Measurements from ENCODE around the genes CASP8 and ABI2.

DNA sequence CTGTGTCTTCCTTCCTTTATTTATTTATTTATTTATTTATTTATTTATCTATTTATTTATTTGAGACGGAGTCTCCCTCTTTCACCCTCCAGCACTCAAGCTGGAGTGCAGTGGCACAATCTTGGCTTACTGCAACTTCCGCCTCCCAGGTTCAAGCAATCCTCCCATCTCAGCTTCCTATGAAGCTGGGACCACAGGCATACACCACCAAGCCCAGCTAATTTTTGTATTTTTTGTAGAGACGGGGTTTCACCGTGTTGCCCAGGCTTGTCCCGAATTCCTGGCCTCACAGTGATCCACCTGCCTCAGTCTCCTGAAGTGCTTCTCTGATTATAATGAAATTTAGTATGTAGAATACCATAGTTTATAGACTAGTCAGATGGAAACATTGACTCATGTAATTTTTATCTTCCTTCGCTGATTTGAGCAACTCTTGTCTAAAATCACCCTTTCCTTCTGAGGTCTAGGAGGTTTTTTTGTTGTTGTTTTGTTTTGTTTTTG is 951 bp downstream of the CASP10 start:
- PRO-cap, result unidirectional peak, minus-strand start at position 107 of the sequence

DNA sequence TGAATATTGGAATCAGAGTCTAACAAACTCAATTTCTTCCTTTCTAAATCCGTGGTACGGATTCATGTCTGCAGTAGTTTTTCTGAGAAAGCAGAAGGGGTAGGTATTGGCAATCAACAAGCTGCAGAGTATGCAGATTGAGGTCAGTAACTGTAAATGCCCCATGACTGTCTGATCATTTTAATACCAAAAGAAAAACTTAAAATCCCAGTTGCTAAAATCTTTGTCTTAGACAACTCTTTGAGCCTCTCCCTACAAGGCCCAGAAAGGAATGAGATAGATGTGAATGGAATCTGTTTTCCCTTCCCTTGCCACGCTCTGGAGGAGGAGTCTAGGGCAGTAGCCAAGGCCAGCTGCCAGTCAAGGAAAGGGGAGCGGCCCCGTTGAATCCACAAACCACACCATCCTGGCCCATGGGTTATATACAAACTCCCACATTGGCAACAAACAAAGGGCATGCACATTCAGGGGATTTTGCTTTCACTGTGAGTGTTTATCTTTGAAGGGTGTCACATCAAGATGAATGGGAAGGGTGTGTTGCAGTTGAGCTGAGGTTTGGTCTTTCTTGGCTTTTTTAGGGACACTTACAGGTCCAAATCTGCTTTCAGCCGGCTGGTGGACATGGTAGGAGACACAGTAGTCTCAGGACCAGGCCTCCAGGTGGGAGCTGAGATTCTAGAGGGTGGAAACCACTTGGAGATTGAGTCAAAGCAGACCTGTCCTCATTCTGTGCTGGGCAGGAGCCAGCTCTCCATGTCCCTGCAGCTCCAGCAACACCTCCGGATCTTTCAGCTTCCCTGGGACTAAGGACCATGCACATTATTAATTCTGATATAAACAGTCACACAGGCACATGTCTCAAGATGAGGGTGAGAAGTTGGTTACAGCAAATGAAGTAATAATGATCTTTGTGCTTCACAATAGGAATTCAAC is 5.9 kb upstream of the CASP8 start:
- PRO-cap, result no peak

- PRO-cap, result bidirectional peak, plus-strand start at chr2:201260563, minus-strand start at chr2:201260473
These were observed at the start of gene CASP8 for GRCh38 chr2:201260337-201260897. CASP8 (plus strand) TSS chr2:201260536.

- PRO-cap, result no peak
These were observed 1.6 kb downstream of the CASP8 start for GRCh38 chr2:201261980-201262301.

DNA sequence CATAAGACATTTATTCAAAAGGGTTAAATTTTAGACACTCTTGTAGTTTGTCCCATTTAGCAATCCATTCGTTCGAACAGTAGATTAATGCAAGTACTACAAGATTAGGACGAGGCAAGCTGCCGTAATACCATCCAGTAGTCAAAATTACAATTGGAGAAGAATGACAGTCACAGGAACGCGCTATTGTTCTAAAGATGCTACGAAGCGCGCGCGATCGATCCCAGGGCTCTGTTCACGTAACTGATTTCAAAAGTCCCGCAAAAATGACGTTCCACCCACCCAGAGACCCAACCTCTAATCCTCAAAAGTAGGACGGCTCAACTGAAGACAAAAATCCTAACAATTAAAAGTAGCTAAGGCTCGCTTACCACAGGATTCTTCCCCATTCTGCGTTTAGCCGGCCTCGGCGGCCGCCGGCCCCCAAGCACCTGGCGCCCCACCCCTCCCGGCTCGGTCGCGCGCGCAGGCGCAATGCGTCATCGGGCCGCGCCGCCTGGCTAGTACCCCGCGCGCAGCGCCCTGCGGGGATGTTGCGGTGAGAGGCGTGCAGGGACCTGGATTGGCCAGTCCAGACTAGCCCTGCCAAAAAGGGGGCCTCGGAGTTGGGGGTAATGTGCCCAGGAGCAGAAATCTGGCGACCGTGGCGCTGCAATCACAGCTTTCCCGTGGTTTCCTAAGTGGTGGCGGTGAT is 918 bp downstream of the TMEM237 start:
- PRO-cap, result bidirectional peak, plus-strand start at position 511 of the sequence, minus-strand start at position 447 of the sequence

- PRO-cap, result no peak
These were observed 74.8 kb downstream of the CDK15 start for GRCh38 chr2:201881130-201881449.

DNA sequence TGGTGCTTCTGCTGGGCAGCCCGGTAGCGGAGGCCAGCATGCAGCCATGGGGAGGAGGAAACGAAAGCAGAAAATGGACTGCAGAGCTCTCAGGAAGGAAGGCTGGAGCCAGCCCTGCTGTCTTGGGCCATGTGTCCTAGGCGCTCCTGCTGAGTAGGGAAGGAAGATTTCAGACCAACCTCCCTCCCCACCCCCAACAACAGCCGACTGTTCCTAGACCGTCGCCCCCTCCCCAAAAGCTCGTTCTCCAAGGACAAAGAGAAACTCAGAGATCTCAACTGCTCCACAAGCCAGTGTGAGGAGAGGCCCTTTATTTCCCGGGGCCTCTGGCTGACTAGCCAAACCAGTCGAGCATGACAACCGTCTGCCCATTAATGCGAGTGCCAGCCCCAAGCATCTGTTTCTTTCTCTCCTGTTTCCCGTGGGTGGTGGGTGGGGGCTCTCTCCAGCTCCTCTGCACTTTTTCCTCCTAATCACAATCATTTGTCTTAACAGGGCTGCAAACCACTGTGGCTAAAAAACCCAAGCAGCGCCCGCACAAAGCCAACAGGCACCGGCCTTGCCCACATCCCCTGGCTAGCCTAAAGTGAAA is 66.7 kb upstream of the FZD7 start:
- PRO-cap, result no peak

DNA sequence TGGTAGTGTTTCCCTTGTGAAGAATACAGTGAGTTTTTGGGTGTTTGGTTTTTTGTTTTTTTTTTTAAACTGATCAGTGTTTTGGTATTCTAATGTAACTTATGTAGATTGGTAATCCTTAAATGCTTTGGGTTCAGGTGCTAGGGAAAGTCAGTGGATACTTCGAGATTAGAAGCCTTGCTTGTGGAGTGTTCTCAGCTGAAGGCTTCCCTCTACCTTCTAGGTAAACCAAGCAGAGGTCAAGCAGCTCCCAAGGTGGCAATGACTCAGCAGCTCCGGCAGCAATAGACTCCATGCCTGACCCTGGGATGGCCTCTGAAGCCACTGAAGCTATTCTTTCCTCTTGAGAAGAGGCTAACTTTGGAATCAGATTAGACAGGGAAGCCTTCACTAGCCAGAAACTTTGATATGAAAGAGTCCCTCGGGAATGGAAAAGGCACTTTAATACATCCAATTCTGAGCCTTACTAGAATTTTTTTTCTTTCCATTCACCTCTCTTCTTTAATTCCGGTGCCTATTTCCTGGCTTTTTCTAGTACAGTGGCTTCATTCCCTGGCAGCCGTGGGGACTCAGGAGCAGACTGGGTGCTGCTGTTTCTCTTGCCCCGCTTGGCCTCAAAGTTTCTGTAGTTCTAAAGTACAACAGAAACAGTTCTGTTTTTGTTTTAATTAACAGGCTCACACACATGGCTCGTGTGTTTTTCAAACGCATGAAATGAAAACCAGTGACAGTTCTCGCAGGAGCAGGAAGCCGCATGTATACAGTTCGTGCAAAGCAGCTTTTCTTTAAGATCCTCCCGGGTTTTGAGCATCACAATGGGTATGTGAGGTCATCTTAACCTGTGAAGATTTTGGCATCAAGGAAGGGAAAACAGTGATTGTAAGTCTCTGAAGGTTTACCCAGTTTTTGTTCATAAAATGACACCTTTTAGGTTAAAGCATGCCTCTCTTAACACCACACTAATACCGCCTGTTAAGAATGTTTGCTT is 5.5 kb downstream of the FZD7 start:
- PRO-cap, result bidirectional peak, plus-strand start at position 294 of the sequence, minus-strand start at position 214 of the sequence; unidirectional peak, plus-strand start at position 730 of the sequence

DNA sequence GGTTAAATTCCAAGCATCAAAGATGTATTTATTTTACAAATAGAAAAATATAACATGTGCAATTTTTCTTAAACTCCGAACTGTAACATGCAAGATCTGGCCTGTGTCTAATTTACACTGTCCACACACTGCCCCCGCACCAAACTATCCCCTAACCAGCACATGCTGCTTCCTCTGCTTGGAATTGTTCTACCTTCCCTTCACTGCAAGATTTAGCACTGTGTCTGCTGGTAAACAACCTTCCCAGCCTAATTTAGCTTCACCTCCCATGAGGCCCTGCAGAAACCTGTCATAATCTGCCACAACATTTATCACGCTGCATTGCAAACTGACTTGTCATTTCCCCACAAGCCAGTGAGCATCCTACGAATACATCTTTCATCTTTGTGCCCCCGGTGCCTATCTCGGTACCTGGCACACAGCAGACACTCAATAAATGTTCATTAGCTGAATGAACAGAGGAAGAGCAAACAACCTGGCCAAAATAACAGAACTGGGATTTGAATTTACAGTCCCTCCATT is 76.9 kb downstream of the SUMO1 start:
- PRO-cap, result no peak

- PRO-cap, result unidirectional peak, minus-strand start at chr2:202377031
These were observed 756 bp downstream of the BMPR2 start for GRCh38 chr2:202376998-202377167.

GRCh38 chr2:202386038-202386422 is 9.9 kb downstream of the BMPR2 start:
- PRO-cap, result no peak

GRCh38 chr2:203190431-203190949 is 48.3 kb upstream of the CYP20A1 start:
- PRO-cap, result no peak

GRCh38 chr2:203275720-203276555 is 37.1 kb downstream of the CYP20A1 start:
- PRO-cap, result no peak

GRCh38 chr2:203327469-203328713 is at the start of gene ABI2:
ABI2 (plus strand) TSS chr2:203328394.
- PRO-cap, result bidirectional peak, plus-strand start at chr2:203328304, minus-strand start at chr2:203328177

DNA sequence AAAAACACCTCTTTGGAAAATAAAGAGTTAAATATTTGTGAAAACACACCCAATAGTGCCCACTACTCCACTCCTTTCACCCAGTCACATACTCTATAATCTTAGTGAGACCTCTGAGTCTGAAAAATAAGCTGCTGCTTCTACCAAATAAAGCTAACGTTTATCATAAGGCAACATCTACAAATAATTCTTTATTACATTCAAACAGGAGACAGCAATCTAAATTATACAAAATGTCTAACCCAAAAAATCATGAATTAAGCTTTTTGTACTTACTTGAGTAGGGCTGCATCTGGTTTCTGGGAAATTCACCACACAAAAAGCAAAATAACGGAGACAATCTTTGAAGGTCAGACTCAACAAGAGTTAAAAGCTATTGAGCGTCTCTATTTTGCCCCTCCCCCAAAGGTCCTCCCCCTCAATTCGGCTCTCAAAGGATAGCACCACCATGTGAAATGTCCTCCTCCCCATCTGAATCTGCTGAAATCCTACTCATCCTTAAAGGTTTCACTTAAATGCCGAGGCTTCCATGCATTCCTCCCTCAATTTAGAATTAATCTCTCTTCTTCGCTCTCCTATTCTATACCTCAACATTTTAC is 1.9 kb downstream of the RAPH1 start:
- PRO-cap, result no peak

DNA sequence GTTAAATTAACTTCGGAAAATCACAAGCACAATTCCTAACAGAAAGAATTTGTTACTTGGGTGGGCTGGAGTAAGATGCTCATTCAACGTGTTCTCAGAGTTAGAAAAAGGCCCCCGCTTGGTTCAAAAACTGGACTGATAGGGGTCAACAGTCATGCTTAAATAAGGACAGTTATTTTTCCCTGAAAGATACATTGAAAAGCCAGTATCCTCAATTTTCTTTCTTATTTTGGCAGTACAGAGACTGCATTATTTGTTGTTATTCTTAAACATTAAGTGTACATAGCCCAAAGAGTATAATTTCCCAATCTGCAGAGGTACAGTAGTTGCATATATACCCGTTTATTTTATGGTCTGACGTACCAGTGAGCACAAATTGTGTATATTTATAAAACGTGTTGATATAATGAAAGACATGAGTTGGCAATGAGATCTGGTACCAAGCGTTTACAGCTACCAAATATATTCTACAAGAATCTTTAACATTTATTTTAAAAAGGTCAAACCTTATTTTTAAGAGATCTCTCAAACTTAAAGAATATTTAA is 1.5 kb downstream of the CD28 start:
- PRO-cap, result unidirectional peak, plus-strand start at position 418 of the sequence

DNA sequence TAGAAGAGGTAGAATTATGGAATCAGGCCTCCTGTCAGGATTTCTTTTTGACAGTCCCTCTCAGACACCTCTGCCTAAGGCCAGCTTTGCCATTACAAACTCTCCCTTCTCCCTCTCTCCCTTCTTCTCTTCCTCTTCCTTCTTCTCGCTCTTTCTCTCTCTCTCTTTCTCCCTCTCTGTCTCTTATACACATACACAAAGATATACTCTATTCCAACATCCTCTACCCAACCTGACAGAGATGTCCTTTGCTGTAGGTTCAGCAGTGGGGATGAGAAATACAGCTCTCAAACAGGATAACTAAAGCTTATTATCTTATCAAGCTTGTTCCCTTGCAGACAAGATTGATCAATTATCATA is 4.5 kb downstream of the CTLA4 start:
- PRO-cap, result no peak

DNA sequence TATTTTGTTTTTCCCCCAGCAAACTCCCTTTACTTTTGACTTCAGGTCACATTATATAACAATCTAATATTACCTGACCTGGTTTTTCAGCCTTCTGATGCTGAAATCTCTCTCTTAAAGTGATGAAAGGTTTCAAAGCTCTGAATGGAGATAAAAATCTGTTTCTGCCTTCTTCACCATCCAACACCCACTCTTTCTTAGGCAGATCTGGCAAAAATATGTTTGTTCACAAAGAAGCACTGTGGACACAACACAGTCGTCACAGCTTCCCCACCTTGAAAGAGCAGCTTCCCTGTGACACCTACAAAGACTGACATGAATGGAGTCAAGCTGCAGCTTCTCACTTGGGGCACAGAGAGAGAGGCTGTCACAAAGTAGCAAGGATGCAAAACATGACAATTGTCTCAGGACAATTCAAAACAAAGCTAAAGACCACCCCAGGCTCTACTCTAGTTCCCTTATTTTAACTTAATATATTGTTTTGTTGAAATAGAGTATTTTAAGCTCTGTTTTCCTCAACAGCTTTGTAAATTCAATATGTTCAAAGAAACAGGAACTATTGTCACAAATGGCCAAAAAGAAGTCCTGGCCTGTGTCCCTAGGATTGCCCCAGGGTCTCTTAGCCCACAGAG is 86.6 kb downstream of the ICOS start:
- PRO-cap, result no peak

DNA sequence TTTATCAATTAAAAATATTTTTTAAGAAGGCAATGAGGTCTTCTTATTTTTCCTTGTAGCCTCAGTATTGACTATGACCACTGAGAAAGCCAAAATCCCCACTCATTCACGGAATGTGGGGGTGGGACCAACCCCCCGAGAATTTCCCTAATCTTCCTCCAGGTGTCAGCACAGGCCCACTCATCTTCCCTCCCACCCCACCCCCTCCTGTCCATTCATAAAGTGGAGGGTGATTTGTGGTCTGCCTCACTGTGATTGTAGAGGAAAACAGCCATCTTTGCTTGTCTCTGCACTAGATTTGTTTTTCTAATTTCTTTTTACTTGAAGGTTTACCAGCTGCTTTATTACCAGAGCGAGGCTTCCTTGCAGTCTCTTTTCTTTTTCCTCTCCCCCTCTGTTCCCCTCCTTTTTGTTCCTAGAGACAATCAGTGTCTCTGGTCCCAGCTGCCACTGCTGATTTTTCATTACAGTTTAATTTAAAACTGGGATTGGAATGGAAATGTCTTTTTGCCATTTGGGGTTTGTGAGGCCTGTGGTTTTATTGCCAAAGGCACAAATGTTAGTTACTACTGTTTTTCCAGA is 171.8 kb downstream of the ICOS start:
- PRO-cap, result no peak

GRCh38 chr2:204545564-204546298 is 456 bp downstream of the PARD3B start:
- PRO-cap, result unidirectional peak, minus-strand start at chr2:204545774; unidirectional peak, minus-strand start at chr2:204546091; unidirectional peak, minus-strand start at chr2:204546173

Data from bronchus (tissue), 1 donor.